Glomerular endothelial cell (primary cell): ENCODE results near the gene PLAAT1.

GRCh38 chr3:188975663-188975914 is 196.2 kb upstream of the TPRG1 start:
- RAMPAGE, long total RNA, result no peak

DNA sequence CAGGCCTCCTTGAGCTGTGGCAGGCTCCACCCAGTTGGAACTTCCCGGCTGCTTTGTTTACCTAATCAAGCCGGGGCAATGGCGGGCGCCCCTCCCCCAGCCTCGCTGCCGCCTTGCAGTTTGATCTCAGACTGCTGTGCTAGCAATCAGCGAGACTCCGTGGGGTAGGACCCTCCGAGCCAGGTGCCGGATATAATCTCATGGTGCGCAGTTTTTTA is 149.1 kb upstream of the TPRG1 start:
- RAMPAGE, long total RNA, result no peak

GRCh38 chr3:189098780-189099630 is 72.8 kb upstream of the TPRG1 start:
- RAMPAGE, long total RNA, result no peak

DNA sequence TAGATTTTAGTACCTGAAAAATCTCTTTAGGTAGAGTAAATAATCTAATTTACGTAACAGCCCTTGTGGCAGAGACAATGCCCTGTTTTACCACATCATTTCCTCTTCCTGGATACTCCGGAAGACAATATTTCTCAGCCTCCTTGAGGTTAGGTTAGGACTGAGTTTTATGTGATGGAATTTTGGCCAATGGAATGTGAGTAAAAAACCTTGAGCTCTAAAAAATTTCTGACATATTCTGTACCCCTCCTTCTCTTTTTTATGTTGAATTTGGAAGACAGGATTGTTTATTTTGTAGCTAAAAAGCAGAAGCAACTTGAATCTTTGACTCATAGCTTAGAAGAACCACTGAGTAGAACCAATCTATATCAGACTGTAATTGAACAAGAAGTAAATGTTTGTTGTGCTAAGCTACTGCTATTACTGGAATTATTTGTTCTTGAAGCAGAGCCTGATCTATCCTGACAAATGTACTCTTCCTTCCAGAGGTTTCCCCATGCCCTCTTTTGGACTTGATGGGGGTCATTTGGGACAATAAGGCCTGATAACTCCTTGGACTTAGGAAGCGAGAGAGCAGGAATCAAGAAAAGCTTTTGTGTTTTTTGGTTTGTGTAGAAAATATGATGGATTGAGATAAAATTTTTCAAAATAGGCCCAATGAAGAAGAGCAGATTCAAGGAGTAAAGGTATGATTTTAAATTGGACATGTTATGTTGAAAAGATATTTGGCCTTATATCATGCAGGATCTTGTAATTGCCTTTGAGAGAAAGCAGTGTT is 50.4 kb upstream of the TPRG1 start:
- RAMPAGE, long total RNA, result no peak

- RAMPAGE, long total RNA, result no peak
Measured at GRCh38 chr3:189392839-189393362, 221.1 kb downstream of the TPRG1 start.

DNA sequence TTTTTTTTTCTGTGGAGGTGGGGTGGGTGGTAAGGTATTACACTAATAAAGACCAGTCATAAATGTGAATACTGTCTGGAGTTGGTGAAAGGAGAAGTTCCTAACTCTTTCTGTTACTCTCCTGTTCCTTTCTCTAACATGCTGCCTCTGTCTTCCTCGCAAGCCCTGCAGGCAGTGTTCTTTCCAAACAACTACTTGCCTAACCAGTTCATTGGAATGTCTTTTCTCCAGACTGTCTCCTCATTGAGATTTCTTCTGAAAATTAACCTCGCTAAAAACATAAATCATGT is 135.2 kb downstream of the TP63 start:
- RAMPAGE, long total RNA, result no peak

GRCh38 chr3:189843011-189843713 is 212.0 kb downstream of the TP63 start:
- RAMPAGE, long total RNA, result no peak

GRCh38 chr3:189935412-189935877 is 185.3 kb downstream of the P3H2 start:
- RAMPAGE, long total RNA, result no peak

DNA sequence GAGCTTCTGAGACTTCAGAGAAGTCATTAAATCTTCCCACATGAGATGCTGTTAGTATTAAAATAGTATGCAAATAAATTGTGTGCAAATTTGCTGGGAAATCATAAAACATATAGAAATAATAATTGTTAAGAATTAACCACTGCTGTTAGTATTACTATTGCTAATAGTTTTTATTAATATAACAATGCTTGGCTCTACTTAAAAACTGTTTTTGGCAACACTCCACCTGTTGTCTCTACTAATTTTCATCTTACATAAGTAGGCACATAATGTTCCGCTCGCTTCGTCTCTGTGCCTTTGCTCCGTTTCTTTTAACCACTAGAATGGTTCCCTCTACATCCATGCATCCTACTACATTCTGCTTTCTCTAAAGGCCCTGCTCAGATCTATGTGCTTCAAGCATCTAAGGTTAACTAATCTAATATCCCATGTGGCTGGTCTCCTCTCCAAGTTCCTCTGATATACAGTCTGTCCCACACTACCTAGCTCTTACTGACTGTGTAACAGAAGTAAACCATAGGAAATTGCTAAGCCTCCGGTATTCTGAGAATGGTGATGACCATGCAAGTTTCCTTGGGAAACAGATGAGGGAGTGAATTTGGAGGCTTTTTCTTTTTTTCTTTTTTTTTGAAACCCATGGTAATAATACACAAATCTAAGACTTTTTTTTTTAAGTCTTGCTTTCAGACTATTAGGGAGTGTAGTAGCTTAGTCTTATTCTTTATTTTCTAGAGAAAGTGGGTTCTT is 138.3 kb downstream of the P3H2 start:
- RAMPAGE, long total RNA, result no peak

GRCh38 chr3:190073253-190073956 is 47.3 kb downstream of the P3H2 start:
- RAMPAGE, long total RNA, result no peak

DNA sequence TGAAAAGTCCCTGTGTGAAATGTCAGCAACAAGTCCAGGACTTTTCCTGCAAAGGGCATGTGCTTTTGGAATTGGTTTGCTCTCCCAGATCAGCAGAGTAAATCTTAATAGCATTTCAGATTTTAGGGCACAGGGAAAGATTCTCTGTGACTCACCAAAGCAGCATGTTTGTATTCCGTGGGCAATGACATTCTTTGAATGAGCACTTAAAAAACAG is 2.0 kb upstream of the CLDN16 start:
- RAMPAGE, long total RNA, result no peak

DNA sequence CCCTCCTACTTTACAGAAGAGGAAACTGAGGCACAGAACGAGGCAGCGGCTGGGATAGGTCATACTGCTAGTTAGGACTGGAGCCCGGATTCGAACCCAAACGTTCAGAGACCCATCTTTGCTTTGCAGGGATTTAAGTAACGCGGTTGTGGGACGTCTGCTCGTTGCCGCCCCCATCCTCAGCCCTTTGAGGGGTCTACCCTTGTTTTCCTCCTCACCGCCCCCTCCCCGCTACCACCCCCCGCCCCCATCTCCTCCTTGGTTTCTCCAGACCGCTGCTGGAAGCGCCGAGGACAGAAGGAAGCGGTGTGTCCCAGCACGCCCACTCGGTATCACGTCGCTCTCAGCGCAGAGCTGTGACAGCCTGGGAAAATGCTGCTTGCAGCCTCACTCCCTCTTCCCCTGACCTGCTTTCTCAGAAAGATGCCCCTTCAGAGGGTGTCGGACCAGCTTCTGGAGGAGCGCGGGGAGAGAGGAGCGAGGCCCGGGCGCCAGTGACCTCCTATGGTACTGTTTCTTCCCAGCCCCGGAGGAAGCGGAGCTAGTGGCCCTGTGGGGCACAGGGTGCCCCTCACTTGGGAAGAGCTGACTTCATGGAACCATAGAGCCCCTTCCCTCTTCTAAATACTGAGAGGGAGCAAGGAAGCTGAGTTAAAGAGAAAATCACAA is 556 bp downstream of the IL1RAP start:
- RAMPAGE, long total RNA, result no peak

DNA sequence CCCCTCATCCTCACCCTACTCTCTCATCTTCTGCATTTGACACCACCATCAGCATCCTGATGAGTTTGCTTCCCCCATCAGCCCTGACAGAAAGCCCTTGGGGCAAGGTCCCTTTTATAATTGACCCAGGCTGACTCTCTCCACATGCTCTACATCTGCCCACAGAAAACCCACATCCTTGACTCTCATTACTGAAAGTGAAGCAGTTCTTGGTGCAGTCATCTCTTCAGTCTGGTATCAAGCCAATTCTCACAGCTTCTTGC is 36.5 kb downstream of the OSTN start:
- RAMPAGE, long total RNA, result no peak

- RAMPAGE, long total RNA, result no peak
Measured at GRCh38 chr3:191369643-191370261, 39.4 kb upstream of the UTS2B start.

DNA sequence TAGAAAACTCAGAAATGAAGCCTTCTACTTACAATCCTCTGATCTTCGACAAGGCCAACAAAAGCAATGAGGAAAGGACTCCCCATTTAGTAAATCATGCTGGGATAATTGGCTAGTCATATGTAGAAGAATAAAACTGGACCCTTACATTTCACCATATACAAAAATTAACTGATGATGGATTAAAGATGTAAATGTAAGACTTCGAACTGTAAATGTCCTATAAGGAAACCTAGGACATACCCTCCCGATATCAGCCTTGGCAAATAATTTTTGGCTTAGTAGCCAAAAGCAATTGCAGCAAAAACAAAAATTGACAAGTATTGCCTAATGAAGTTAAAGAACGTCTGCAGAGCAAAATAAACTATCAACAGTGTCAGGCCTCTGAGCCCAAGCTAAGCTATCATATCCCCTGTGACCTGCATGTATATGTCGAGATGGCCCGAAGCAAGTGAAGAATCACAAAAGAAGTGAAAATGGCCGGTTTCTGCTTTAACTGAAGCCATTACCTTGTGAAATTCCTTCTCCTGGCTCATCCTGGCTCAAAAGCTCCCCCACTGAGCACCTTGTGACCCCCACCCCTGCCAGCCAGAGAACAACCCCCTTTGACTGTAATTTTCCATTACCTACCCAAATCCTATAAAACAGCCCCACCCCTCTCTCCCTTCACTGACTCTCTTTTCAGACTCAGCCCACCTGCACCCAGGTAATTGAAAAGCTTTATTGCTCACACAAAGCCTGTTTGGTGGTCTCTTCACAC is 466.2 kb downstream of the PYDC2 start:
- RAMPAGE, long total RNA, result no peak

- RAMPAGE, long total RNA, result no peak
Measured at GRCh38 chr3:192867631-192868433, 49.8 kb downstream of the MB21D2 start.

GRCh38 chr3:192887012-192887629 is 30.5 kb downstream of the MB21D2 start:
- RAMPAGE, long total RNA, result no peak

DNA sequence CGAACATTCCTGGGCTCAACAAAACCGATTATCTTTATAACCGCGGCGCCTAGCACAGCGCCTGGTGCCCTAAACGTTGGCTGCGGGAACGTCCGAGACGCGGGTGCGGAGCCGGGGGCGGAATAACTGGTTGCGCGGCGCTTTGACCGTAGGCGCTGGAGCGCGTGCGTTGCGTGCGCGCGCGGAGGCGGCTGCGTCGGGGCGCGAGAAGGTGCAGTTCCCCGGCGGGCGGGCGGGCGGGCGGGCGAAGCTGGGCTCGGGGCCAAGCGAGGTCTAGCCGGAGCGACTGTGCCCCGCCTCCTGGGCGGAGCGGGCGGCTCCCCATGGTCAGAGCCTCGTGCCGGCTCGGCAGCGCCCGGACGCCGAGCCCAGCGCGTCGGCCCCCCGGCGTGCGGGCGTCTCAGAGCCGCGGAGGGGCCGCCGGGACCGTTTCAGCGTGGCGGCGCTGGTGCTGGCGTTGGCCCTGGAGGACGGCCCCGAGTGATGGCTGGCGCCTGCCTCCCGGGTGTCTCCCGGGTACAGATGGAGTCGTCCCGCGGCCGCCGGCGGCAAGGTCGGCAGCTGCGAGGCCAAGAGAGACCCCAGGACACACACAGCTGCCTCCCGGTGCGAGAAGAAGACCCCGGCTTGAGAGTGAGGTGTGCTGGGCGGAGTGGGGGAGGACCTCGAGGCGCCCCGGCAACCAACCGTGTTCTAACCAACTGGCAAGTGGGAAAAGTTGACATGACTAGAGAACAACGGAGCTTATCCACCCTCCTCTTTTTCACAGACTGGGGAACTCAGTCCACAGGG is at the start of gene PLAAT1:
Gene PLAAT1, plus strand, starts transcription at position 327 of the 792 bp plus-strand sequence.
- RAMPAGE, long total RNA, result no peak

GRCh38 chr3:193556734-193557195 is 2.1 kb upstream of the ATP13A4 start:
- RAMPAGE, long total RNA, result no peak

DNA sequence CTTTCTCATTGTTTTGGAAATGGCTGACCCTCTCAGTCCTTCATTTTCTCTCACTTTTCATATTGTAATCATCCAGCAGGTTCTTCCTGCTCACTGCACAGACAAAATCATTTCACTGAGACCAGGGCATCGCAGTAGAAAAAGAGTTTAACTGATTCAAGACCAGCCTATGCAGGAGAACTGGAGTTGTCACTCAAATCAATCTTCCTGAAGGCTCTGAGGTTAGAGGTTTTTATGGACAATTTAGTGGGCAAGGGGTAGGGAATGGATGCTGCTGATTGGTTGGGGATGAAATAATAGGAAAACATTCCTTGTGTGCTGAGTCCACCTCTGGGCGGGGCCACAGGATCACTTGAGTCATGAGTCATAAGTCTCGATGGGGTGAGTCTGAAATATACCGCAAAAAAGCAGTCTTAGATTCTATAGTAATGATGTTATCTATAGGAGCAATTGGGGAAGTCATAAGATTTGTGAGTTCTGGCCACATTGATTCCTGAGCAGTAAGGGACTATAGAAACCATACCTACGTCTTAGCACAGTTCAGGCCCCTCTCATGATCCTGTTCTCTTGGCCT is 2.9 kb upstream of the OPA1 start:
- RAMPAGE, long total RNA, result no peak